ENCODE measurements around a stretch of chrX.

DNA sequence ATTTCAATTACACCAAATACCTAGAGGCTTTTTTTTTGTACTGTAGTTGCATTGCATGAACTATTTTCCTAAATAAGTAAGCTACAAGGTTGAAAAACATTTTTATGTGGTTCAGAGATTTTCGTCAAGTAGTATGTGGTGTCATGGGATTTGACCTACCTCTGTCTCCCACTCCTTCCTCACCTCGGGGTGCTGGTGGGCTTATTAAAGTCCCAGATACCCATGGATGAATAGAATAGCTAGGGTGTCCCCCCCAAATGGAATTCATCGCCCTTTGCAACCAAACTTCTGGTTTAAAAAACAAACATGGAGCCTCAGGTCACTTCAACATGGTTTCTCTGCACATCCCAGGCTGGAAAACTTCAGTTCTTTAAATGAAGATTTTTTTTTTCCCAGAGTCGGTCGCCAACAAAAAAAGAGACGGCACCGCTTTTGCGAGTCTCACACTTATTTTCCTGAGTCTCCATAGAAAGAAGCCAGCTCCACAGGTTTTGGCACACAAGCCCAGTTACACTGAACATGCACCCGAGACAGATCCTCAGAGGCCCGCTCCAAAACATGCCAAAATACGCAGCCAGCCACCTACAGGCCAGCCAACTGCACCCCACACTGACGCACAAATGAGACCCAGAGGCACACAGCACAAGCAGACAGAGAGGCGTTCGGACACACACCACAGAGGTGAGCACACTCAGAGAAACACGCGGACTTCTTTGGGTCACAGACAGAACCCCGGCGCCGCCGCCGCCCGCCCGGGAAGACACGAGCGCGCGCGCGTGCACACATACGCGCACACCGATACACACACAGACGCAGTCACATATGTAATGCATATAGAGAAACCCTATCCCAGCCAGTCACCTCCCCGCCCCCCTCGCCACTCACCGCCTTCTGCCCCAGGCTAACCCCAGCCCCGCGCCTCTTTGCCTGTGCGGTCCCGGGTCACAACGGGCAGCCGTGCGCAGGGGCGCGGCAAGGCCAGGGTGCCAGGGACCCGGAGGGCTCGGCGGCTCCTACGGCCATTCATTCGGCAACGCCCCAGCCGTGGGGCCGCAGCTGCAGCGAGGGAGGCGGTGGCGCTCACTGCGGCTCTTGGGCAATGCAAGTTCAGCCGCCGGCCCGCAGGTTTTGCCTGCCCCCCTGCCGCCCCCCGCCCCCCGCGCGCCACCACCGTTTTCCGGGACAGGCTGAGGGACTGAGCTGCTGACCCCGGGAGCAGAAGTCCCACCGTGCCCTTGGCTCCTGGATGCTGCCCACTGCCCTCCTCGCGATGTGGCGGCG lies 801 bp downstream of the SEPTIN6 start:
- RRBS, result 14% methylated on average over 18 of the region's 73 CpGs

GRCh38 chrX:119886054-119886310 lies 9.7 kb upstream of the AKAP14 start:
- RRBS, result no CpG with 5 or more reads among the region's 3 CpGs

DNA sequence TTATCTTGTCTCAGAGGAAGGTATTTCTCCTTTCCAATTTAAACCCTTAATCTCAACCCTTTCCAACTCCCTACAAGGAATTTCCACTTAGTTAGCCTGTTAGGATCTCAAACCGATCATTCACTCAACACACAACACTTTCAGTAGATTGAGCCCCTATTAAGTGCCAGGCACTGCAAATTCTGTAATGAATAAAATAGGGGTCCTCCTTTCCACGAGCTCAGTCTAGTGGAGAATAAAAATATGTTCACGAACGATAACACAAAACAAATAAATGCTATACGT lies 6.5 kb upstream of the ZBTB33 start:
- RRBS, result no CpG with 5 or more reads among the region's 5 CpGs

DNA sequence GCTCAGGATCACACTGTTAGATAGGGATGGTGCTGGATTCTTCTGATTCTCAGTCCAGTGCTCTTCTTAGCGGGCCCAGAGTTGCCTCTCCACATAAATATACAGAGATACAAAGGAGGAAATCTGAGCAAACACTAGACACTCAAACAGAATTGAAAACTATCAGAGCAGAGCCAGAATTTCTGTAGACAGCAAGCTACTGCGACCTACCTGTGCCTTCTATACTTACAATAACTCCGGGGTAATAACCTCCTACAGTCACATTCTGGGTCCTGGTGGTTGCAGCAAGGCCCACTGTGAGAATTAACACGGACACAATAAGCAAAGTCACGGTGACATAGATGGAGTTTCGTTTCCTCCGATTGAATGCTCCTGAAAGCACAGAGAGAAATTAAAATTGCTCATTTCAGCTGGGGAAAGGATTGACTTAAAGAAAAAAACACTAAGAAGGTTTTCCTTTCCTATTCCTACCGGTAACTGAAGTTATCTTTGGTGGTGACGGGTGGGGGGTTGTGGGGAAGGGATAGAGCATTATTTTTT lies 7.1 kb downstream of the TMEM255A start:
- RRBS, result no CpG with 5 or more reads among the region's 9 CpGs

DNA sequence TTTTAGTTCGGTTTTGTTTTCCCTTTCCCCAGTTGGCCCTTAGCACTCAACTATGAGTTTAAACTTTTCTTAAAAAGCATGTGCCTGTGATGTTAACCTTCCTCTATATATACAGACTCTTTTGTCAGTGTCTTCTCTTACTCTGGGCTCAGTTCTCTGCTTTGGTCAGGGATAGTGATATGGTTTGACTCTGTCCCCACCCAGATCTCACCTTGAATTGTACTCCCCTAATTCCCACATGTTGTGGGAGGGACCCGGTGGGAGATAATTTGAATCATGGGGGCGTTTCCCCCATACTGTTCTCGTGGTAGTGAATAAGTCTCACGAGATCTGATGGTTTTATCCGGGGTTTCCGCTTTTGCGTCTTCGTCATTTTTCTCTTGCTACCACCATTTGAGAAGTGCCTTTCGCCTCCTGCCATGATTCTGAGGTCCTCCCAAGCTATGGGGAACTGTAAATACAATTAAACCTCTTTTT lies 144.3 kb downstream of the GLUD2 start:
- RRBS, result no CpG with 5 or more reads among the region's 10 CpGs

- RRBS, result no CpG with 5 or more reads among the region's 9 CpGs
Measured at GRCh38 chrX:123561490-123561767, 171.4 kb downstream of the THOC2 start.

- RRBS, result no CpG with 5 or more reads among the region's 6 CpGs
Measured at GRCh38 chrX:123621039-123621723, 111.7 kb downstream of the THOC2 start.

DNA sequence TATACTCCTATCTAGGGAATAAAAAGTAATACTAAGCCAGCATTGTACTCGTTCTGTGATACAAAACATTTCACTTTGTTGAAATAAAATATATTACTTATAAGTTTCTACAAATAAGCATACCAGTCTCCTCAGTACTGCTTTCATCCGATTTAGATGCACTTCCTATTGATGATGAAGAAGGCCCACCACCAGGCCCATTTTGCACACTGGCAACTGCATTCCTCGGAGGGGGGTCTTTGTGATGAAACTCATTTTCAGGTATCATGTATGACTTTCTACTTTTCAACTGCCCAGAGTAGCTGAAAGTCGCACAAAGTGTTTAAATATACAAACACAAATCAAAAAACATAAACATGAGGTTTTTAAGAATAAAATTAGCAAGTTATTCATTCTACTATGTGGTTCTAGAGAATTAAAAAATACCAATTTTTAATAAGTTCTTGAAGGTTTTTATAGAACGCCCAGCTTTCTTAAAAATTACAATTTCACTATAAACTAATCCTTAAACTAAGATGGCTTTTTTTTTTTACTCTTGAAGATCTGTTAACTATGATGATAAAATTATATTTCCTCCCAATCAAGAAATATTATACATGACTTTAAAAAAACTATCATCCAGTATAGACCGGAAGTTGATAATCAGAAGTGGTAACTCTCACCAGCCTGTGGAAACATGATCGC lies 109.7 kb downstream of the THOC2 start:
- RRBS, result no CpG with 5 or more reads among the region's 7 CpGs

DNA sequence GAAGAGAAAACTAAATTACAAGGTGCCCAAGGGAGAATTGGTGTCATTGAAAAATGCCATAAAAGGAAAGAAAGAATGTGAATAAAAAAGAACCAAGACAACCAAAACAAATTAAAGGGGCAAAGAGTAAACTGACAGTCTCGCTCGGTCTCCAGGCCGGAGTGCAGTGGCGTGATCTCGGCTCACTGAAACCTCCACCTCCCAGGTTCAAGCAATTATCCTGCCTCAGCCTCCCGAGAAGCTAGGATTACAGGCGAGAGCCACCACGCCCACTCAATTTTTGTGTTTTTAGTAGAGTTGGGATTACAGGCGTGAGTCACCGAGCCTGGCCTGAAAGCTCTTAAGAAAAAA lies 55.2 kb upstream of the THOC2 start:
- RRBS, result no CpG with 5 or more reads among the region's 10 CpGs

- RRBS, result no CpG with 5 or more reads among the region's 7 CpGs
Measured at GRCh38 chrX:123824791-123825391, 35.0 kb upstream of the XIAP start.

DNA sequence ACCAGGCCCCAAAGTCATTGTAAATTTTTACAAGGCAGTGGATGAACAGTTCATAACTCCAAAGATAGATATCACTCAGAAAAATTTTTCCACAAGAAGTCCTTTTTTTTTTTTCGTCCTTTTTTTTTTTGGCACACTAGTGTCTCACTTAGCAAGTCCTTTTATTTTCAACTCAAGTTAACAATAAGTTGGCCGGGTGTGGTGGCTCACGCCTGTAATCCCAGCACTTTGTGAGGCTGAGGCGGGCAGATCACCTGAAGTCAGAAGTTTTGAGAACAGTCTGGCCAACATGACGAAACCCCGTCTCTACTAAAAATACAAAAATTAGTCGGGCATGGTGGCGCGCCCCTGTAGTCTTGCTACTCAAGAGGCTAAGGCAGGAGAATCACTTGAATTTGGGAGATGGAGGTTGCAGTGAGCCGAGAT lies 12.4 kb downstream of the XIAP start:
- RRBS, result no CpG with 5 or more reads among the region's 10 CpGs

GRCh38 chrX:123959212-123960096 lies 2.1 kb upstream of the STAG2 start:
- RRBS, result no CpG with 5 or more reads among the region's 39 CpGs

GRCh38 chrX:123994526-123994971 lies 33.0 kb downstream of the STAG2 start:
- RRBS, result no CpG with 5 or more reads among the region's 3 CpGs

DNA sequence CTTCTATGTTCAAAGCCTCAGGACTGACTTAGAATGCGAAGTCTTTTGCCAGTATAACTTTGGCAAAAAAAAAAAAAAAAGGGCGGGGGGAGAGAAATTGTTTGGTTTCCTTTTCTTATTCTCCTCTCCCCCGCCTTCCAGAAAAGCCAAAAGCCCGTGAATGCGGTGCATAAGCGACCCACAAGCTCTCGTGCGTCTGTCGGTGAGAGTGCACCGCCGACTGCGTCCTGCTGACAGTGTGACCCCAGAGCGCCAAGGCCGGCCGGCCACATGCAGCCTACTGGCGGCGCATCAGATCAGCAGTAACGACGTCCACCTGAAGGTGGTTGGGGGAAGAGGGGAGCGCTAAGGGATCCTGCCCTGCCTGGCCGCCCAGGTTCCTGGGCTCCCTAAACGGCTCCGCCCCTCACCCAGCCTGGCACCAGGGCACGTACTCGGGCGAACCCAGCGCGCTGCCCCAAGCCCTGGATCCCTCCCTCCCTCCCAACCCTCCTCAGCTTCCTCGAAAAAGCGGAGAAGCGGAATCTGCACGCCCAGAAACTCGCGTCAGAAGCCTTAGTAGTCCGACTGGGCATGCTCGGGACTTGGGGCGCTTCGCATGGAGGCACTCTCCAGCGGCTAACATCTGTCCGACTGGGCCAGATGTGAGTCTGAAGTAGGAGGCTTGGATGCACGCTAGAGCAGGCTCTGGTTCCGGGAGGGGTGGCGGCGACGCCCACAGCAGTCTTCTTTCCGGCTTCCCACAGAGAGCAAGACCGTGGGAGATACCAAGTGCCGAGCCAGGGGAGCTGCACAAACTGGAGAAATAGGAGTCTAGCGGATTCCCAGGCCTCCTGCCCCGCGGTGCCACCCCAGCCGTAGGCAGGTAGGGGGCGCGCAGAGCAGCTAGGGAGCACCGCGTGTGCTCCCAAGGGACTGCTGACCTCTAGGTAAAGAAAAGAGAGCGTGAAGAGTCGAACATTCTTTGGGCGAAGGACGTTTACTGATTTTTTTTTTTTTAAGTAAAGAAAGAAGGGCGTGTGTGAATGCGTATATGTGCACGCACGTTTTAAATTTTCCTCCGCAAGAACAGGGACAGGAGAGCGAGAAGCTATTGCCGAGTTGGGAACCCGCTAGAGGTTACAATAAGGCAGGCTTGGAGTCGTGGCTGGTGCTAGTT lies 114.4 kb upstream of the TEX13C start:
- RRBS, result no CpG with 5 or more reads among the region's 69 CpGs

- RRBS, result no CpG with 5 or more reads among the region's 7 CpGs
Measured at GRCh38 chrX:125758083-125758662, 407.9 kb downstream of the DCAF12L2 start.

DNA sequence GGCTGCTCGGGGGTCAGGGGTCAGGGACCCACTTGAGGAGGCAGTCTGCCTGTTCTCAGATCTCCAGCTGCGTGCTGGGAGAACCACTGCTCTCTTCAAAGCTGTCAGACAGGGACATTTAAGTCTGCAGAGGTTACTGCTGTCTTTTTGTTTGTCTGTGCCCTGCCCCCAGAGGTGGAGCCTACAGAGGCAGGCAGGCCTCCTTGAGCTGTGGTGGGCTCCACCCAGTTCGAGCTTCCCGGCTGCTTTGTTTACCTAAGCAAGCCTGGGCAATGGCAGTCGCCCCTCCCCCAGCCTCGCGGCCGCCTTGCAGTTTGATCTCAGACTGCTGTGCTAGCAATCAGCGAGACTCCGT lies 436.2 kb downstream of the PRR32 start:
- RRBS, result no CpG with 5 or more reads among the region's 10 CpGs

- RRBS, result no CpG with 5 or more reads among the region's 3 CpGs
Measured at GRCh38 chrX:129553632-129554149, 13.6 kb downstream of the OCRL start.

GRCh38 chrX:129736482-129737021 lies 2.2 kb upstream of the XPNPEP2 start:
- RRBS, result no CpG with 5 or more reads among the region's 7 CpGs

Measured in pericardium (tissue), 1 donor.